H4 (cell line): ENCODE measurements around the gene NDP.

DNA sequence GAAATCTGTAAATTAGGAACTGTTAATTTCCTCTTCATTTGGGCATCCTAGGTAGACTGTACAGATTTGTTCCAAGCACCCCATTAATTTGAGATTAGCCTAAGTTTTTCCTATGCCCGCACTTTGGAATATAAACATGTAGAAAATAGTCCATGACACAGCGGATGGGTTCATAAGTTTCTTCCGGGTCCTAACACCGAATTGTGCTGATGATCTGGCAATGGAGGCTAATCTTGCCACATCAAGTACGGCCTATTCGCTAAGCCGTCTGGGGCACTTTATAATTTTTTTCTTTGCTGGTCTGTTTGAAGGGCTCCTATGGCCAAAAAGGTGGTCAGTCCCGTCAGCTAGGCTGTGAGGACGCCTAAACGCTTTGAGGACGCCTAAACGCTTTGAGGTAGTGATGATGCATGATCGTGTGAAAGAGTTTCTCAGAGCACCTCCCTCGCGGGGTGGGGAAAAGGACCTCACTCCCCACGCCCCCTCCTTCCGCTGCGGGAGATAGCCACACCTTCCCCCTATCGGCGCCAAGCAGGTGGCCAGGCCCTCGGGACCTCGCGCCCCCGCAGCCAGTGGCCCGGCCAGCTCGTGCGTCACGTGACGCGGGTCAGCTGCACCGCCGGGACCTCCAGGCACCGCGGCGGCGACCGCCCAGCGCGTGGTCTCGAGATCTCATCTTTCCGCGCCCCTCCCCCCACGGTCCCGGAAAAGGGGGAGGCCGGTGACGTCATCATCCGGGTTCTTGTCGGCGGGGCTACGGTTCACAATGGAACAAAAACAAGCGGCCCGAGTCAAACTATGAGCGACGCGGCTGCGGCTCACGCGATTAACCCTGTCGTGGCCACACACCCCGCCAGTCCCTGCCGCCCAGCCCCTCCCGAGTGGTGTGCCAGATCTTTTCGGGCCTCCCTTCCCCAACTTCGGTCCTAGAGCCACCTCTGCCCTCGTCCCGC lies 909 bp upstream of the USP9X start:
- RAMPAGE, long total RNA: no peak

DNA sequence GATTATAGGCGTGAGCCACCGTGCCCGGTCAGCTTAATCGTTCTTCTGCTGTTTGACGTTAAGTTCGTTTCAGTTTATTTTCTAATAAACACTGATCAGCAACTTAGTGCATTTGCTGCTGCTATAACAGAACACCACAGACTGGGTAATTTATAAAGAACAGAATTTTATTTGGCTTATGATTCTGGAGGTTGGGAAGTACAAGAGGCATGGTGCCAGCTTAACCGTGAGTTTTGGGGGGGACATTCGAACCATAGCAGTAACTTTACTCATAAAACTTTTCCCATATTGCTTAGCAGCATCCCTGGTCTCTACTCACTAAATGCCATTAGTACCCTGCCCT lies 62.4 kb downstream of the USP9X start:
- RAMPAGE, long total RNA: no peak

GRCh38 chrX:41159025-41159534 lies 73.8 kb downstream of the USP9X start:
- RAMPAGE, long total RNA: no peak

- RAMPAGE, long total RNA: no peak
Measured at GRCh38 chrX:41229112-41229726, 104.7 kb upstream of the DDX3X start.

- RAMPAGE, long total RNA: no peak
Measured at GRCh38 chrX:41302281-41302812, 31.6 kb upstream of the DDX3X start.

GRCh38 chrX:41342801-41343912 lies 9.2 kb downstream of the DDX3X start:
- RAMPAGE, long total RNA: start-site peak on the plus strand at chrX:41343225-41343277, 6 reads

DNA sequence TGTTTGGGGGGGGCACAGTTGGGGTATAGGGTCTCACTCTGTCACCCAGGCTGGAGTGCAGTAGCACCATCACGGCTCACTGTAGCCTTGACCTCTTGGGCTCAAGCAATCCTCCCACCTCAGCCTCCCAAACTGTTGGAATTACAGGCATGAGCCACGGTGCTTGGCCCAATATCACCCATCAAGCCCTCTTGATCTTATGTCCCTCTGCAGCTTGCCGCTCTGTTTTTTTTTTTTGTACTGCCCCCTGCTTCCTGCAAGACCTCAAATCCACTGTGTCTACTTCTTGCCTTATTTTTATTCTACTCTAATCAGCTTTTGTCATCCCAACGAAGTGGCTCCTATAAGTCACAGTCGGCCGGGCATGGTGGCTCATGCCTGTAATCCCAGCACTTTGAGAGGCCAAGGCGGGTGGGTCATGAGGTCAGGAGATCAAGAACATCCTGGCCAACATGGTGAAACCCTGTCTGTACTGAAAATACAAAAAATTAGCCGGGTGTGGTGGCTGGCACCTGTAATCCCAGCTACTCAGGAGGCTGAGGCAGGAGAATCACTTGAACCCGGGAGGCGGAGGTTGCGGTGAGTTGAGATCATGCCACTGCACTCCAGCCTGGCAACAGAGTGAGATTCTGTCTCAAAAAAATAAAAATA lies 27.0 kb downstream of the DDX3X start:
- RAMPAGE, long total RNA: no peak

GRCh38 chrX:41475635-41476454 lies 28.7 kb downstream of the NYX start:
- RAMPAGE, long total RNA: no peak

GRCh38 chrX:41559305-41560165 lies 112.4 kb downstream of the NYX start:
- RAMPAGE, long total RNA: no peak

DNA sequence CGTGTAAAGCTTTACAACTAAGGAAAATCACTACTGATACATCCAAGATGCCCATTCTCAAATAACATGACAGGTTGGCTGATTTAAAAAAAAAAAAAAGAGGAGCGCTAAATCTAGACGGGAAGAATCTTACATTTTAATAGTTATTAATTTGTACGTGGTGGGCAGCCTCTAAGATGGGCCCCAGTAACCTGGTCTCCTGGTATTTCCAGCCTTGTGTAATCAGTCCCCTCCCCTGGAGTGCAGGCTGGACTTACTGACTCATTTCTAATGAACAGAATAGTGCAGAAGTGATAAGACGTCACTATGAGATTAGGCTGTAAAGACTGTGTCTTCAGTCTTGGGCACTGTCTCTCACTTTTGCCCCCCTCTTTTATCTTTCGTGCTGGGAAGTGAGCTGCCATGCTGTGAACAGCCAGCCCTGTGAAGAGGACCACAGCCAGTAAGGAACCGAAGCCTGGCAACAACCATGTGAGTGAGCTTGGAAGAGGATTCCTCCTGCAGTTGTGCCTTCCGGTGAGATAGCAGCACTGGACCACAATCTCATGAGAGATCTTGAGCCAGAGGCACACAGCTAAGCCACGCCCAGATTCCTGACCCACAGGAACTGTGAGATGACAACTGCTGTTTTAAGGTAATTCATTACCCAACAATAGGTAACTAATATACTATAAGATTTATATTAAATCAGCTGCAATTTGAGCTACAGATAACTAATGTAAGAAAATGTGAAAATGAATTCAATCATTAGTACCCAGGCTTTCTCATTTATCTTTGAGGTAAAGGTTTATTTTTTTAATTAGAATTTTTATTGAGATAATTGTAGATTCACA lies 67.5 kb upstream of the GPR34 start:
- RAMPAGE, long total RNA: no peak

- RAMPAGE, long total RNA: no peak
Measured at GRCh38 chrX:41946104-41946488, 22.7 kb upstream of the CASK start.

- RAMPAGE, long total RNA: no peak
Measured at GRCh38 chrX:43969212-43970000, 3.8 kb downstream of the NDP start.

- RAMPAGE, long total RNA: no peak
Measured at GRCh38 chrX:43973184-43973737, at the start of gene NDP. Gene NDP (minus strand): TSS chrX:43973390.

- RAMPAGE, long total RNA: no peak
Measured at GRCh38 chrX:44314127-44314623, 29.3 kb downstream of the EFHC2 start.

GRCh38 chrX:44891353-44892001 lies 18.5 kb downstream of the KDM6A start:
- RAMPAGE, long total RNA: no peak

GRCh38 chrX:44915242-44915698 lies 42.3 kb downstream of the KDM6A start:
- RAMPAGE, long total RNA: no peak

DNA sequence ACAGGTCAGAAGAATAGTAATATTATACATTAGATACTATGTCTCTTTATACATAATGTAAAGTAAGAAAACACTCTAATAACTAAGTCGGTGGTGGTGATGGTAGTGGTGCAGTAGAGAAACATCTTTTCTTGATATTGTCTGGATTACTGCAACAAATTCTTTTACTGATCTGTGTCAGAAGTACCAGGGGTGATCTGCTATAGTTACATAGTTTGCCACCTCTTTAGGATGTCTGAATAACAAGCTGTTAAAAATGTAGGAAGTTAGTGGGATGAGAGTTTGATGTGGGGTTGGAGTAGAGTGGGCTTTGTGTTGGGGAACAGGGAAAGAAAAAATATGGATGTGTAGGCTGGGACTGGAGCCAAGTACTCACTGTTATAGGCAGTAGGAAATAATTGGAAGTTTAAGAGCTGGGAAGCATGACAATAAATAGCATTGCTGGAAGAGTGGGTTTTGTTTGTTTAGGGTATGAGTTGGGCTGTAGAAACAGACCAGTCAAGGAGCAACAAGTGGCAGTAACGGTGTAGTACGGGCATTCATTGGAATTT lies 81.4 kb downstream of the KDM6A start:
- RAMPAGE, long total RNA: no peak

DNA sequence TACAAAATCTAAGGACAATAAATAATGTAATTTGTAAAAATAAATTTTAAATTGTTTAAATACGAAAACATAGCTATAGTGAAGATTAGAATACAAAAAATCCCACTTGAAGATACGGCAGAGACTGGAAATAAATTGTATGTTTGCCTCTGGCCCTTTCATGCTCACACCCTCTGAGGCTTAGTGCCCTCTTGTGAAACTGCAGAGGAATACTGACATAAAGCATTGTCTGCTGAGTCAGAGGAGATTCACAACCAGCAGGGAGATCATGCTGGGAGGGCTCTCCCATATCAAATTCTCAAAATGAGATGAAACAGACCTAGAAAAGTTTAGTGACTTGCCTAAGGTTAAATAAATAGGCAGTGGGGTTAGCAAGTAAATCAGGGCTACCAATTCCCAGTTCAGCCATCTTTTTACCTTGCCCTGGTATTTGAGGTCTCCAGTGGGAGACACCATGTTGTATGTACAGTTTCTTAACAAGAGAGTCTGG lies 581.2 kb upstream of the DIPK2B start:
- RAMPAGE, long total RNA: no peak

DNA sequence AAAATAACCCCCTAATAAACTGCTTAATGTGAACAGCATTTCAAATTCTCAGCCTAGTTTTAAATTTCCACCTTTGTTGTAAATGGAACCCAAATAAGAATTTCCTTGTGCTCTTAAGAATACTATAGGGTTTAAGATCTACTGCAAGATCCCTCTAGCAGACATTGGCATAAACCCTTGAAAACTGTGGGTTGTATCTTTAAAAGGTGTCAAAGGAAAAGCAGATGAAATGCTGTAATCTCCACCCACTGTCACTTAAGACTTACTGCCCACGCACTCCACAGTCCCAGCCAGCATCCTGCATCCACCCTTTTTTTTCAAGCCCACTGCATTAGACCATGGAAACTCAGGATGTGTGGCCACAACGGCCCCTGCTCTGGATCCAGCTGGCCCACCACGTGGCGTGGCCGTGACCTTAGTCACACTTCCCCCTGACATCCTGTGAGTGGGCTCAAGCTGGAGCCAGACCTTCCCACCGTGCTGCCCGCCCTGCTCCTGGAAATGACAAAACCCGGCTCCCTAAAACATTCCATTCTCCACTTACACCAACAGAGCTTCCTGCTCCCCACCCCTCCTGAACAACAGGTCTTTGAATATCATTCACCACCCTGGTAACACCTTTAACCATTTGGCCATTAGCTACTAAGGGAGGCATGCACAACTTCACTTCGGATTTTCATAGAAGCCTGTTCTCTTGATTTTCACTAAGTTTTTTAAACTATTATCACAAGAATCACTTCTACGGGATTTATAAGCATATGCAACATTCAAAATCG lies 588.2 kb upstream of the DIPK2B start:
- RAMPAGE, long total RNA: no peak

DNA sequence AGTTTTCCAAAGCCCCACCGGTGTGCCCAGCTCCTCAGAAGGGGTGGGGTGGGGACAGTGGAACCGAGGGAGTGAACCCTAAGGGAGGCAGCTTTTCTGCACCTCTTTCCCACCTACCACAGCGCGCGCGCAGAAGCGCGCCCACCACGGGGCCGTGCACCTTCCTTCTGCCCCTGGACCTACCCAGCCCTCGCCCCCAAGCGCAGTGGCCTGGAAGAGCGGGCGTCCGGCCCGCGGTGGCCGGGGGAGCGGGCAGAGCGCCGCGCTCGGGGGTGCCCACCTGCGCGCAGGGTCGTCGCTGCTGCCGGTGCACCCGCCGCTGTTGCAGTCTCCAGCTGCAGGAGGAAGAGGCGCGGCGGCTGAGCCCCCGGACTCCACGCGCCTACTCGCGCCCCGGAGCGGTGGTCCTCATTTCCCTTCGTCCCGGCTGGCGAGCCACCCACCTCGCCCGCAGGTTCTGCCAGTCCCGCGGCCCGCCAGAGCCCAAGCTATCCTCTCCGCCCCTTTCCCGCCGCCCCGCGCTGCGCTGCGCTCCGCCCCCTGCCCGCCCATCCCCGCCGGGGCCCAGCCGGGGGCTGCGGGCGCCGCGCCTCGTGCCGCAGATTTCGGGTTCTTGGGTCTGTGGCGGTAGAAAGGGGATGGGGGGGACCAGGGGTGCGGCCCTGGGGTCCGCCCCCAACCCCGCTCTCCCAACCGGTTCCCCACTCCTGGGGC lies 595.9 kb upstream of the KRBOX4 start:
- RAMPAGE, long total RNA: no peak